Right cardiac atrium (tissue), 1 donor: ENCODE measurements around the genes FRY, ZAR1L and N4BP2L2.

DNA sequence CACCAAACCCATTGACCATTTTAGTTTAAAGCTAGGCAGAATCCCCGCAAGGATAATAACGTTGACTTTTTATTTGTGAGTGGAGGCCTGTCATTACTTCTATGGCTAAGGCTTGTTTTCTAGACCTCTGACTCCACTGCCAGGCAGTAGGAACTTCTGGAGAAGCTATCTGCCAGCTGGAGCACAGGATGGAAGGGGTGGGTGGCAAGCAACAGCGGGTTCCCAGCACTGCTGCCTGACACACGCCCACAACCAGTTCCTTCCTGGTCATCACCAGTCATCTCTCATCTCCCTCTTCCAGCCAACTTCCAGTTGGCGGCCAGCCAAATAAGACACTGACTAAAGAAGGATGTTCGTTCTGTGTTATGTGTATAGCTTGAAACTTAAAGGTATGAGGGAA, 86.5 kb upstream of the FRY start:
- PRO-cap, result no peak

DNA sequence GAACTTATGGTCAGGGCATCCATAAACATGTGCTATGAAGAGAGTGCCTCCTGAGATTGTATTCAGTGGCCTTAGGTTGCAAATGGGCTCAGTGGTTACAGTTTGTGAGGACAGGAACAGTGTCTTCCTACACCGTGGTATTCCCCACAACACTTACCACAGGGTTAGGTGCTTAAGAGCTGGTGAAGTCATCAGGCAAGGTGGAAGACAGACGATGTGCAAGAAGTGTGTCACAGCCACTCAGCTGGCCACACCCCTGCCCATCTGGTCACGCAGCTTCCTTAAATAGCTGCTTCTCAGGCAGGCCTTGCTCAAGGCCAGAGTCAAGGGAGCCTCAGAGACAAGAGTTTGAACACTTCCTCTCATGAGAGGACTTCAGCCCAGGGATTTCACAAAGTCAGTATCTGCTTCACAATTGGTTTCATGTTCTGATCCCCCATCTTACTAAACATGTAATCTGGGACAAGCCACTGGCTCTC, 80.4 kb upstream of the FRY start:
- PRO-cap, result no peak

GRCh38 chr13:31952757-31953425, 78.7 kb upstream of the FRY start:
- PRO-cap, result no peak

DNA sequence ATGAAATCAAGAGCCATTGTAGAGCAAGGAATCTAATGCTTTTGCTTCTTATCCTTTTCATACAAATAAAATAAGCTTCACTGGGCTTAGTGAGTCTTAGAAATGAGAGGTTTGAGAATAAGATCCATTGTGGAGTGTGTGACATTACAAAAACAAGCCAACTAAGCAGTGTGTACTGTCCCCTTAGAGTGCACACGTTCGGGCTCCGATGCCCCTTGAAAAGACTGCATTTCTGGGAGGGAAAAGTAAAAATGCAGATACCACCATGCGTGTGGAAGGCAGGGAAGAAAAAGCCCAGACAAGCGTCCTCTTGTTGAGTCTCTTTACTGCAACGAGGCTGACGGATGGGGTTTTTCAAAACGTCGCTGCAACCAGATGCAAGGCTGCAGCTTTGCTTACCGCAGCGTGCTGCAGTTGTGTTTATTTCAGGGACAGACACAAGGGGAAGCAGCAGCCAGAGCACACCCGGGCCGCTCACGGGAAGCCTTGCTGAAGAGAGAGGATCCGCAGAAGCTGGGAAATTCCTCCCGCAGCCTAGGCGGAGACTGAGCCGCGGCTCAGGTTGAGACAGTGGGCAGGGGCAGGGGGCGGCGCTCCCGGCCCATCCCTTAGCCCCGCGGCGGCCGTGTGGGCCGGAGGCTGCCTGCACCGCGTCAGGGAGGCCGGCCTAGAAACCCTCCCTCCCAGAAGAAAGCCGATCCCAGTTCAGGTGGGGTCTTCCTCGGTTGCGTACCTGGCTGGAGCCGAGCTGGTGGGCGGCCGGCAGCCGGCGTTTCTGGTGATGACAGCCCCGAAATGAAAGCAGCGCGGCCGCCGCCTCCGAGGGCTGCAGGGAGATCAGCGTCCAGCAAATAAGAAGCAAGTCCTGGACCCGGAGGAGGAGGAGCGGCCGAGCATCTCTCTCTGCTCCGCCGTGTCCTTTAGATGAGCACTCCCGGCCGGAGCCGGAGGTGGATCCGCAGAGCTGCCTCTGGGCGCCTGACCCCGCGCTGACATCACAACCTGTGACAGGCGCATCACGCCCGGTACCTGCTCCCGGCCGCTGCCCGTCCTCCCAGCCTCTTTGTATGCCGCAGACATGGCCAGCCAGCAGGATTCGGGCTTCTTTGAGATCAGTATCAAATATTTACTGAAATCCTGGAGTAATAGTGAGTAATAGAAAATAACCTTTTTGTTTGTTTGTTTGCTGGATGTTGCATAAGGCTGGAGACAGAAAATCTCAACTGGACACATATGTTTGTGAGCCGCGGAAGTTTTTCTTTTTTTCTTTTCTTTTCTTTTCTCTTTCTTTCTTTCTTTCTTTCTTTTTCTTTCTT, at the start of gene FRY:
Gene FRY, plus strand, starts transcription at position 1,057 of the 1,316 bp plus-strand sequence.
- PRO-cap, result bidirectional peak, plus-strand start at position 931 of the sequence, minus-strand start at position 796 of the sequence

- PRO-cap, result bidirectional peak, plus-strand start at chr13:32315508, minus-strand start at chr13:32315417
These were observed at the start of gene ZAR1L for GRCh38 chr13:32314761-32315664. Gene ZAR1L, minus strand, starts transcription at chr13:32315363.

- PRO-cap, result unidirectional peak, plus-strand start at chr13:32427197
These were observed 1.2 kb downstream of the N4BP2L1 start for GRCh38 chr13:32426513-32427346.

DNA sequence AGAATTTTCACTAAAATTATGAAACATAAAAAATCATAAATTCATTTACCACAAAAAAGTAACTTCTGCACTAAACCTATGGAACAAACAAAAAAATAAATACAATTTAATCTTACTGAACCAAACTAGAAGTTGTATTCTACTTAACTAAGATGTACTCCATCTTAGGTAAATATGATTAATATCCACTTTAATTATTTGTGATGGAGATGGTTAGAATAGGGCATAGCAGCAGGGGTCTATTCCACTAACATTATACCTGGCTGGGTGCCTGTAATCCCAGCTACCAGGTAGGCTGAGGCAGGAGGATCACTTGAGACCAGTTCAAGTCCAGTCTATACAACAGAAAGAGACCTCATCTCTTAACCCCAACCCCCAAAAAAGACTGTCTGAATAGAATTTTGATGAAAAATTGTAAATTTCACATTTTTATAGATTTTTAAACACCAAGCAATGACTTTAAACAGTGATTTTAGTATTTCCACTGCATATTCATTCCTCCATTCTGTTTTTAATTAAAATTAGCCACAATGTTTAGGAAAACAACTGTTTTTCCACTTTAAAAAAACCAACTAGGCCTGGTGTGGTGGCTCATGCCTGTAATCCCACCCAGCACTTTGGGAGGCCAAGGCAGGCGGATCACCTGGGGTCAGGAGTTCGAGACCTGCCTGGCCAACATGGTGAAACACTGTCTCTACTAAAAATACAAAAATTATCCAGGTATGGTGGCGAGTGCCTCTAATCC, 24.1 kb downstream of the N4BP2L2 start:
- PRO-cap, result no peak

DNA sequence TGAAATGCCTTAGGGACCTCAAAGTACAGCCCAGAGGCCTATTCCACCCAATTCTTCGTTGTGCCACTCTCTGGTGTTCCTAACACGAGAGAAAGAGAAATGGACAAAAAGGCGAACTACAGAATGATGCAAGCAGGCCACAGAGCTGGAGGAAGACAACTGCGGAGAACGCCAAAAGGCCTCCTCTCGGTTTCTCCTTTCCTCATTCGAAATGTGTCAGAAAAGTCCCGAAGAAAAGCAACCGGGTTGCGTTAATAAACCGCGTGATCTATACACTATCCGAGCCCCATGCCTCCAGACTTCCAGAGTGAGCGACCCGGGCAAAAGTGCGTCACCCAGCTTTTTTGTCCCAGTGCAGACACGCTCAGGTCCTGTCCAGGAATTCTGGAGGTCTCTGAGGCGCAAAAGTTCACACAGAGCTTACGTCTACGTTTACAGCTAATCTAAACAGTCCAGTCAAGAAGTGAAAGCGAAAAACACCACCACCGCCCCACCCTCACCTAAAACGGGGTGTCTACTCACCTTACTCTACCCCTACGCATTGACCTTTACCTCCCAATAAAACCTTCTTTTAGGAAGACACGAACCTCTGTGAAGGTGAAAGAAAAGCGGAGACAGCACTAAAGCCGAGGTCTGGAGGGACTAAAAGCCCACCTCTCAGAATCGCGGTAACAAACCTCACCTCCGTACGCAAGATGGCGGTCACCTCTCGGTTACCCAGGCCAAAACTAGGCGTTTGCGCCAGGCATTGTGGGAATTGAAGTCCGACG, at the start of gene N4BP2L2:
Gene N4BP2L2, minus strand, starts transcription at position 700 of the 770 bp plus-strand sequence.
- PRO-cap, result bidirectional peak, plus-strand start outside the sequence, minus-strand start at position 697 of the sequence

GRCh38 chr13:33090643-33091167, 74.5 kb downstream of the KL start:
- PRO-cap, result no peak

DNA sequence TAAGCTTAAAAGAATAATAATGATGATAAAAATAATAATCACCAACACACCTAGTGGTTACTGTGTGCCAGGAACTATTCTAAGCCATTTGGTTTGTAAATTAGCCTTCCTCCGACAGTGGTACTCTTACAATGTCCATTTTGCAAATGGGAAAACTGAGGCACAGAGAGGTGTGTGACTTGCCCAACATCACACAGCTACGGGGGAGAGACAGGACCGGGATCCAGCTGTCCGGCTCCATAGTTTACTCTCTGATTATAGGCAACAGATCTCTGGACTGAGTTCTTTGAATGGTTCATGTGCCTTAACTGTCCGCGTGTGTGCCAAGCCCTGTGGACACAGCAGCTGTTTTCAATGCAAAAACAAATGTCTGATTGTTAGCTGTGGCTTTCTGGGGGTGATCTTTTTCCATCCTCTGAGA, 94.0 kb downstream of the KL start:
- PRO-cap, result no peak

DNA sequence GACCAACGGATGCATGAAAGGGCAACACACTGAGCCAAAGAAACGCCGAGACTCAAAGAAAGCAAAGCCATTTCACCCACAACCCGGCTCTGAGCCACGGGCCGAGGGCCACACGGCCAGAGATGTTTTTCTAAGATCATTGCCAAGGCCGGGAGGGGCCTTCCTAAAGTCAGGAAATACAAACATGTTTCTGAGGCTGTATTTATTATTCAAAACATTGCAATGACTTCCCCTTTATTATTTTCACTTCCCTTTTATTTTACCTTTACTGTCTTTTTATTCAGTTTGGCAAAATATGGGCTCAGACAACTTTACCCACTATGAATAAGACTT, 94.7 kb downstream of the KL start:
- PRO-cap, result no peak

- PRO-cap, result no peak
These were observed 96.4 kb downstream of the KL start for GRCh38 chr13:33112449-33113186.

DNA sequence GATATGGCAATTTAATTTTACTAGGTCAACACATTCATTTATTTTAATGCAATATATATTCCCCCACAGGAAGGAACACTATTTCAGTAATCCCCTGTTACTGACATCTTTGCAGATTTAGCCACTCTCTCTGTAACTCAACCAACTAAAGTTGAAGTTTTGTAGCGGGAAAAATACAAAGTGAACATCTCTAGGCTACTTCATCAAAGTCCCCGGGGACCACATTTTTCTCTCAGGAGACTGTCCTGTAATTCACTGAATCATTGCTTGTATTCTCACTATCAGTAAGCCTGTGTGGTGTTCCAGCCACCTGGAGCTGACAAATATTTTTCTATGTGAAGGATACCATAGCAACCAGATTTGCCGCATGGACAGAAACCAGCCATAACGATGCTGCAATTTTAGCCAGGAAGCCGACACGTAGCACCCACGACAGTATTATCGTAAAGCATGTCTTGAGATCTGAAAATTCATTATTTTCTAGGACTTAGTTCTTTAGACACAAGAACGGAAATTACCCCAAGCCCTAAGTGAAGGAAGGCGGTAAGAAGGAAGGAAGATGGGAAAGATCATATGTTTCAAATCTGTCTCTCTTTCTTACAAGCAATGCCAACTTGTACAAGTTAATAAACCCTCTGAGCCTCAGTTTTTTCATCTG, 90.2 kb downstream of the STARD13 start:
- PRO-cap, result no peak

DNA sequence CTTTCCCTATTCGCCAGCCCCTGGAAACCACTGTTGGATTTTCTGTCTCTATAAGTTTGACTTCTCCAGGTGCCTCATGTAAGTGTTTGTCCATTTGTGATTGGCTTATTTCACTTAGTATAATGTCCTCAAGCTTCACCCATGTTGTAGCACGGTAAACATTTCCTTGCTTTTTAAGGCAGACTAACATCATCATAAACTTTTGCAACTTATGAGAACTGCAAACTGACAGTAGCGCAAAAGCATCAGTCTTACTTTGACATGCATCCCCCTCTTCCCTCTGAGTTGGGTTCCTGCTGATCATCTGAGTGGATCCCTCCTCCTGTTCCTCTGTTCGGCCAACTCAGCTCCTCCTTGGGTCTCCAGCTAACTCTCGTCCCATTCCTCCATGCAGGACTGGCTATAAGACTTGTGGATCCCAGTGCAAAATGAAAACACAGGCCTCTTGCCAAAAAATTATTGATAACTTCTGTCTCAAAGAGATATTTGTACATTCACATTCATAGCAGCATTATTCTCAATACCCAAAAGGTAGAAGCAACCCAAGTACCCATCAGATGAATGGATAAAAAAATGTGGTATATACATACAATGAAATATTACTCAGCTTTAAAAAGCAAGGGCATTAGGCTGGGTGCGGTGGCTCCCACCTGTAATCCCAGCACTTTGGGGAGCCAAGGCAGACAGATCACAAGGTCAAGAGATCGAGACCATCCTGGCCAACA, 64.2 kb downstream of the STARD13 start:
- PRO-cap, result no peak

DNA sequence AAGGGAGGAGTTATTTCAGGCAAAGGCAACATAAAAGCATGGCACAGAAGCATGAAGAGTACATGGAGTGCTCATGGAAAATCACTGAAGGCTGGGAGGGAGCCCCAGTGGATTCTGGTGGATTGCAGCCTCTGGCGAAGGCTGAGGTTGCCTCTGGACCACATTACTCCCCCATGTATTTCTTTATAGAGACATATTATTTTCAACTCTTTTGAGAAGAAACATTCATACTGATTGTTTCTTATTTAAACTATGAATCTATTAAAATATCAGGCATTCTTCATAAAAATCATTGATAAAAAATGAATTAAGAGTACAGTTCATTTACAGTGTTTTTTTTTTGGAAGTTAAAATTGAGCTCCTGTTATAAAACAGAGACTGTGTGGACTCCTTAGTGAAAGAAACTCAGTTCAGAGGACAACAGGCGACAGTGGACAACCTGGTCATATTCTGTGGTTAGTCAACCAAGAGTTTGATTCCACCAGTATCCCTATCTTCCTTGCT, 57.4 kb downstream of the STARD13 start:
- PRO-cap, result no peak

DNA sequence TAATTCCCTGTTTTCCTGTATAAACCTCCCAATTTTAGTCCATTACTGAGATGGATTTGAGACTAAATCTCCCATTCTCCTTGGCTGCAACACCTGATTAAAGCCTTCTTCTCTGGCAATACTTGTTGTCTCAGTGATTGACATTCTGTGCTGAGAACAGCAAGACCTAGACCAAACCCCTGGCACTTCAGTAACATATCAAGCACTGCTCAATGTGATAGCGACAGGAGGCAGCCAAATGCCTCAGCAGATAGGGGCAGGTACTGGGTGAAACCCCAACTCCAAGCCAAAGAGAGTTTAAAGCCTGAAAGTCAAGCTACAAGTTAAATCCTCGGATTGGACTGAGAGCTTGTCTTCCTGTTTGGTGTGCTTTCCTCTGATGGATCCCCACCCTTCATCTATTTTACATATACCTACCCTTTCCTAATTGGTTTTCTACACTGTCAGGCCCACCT, 52.7 kb downstream of the STARD13 start:
- PRO-cap, result no peak

GRCh38 chr13:33251956-33252624, 33.5 kb downstream of the STARD13 start:
- PRO-cap, result no peak

DNA sequence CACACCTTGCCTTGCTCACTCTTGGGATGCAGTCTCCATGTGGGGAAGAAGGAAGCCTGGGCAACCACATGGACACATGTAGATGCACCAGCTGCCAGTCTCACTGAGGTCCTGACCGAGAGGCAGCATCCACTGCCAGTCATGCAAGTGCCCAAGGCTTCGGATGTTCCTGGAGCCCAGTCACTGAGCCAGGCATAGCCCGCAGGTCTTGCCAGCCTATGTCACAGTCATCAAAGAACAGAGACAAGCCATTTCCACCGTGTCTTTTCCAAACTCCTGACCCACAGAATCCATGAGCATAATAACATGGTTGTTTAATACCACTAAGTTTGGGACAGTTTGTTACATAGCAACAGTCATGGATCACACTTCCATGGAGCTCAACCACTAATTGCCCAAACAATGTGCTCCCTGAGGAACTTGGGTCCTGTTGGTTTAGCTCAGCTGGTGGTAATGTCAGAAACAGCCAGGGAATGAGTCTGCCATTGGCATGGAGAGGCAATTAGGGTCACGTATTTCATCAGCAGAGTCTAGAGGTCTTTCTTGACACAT, 21.5 kb downstream of the STARD13 start:
- PRO-cap, result no peak

GRCh38 chr13:33283746-33284753, 1.5 kb downstream of the STARD13 start:
- PRO-cap, result no peak

- PRO-cap, result no peak
These were observed 251.5 kb upstream of the STARD13 start for GRCh38 chr13:33536946-33537639.